GM23338 (cell line): ENCODE measurements around a stretch of chr19.

DNA sequence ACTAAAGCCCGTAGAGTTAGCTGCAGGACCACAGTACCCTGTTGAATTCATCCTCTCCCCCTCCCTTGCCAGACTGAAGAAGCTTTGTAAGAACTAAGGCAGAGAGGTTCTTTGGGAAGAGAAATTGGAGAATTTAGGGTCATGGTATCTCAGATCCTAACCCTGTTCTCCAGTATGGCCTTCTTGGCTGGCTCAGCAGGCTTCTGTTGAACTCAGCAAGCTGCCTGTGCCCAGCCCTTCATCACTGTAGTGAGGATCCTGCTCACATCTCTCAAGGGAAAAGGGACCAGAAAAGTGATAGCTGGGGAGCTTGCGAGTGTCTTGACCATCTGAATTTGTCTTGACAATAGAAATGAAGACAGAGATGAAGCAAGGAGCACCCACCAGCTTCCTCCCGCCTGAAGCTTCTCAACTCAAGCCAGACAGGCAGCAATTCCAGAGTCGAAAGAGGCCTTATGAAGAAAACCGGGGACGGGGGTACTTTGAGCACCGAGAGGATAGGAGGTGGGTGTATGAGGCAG is 7.6 kb downstream of the HNRNPUL1 start:
- PRO-cap: no peak
- RAMPAGE, long total RNA: no peak

- PRO-cap: no peak
- RAMPAGE, long total RNA: no peak
These were observed 2.7 kb upstream of the CCDC97 start for GRCh38 chr19:41307387-41307641.

DNA sequence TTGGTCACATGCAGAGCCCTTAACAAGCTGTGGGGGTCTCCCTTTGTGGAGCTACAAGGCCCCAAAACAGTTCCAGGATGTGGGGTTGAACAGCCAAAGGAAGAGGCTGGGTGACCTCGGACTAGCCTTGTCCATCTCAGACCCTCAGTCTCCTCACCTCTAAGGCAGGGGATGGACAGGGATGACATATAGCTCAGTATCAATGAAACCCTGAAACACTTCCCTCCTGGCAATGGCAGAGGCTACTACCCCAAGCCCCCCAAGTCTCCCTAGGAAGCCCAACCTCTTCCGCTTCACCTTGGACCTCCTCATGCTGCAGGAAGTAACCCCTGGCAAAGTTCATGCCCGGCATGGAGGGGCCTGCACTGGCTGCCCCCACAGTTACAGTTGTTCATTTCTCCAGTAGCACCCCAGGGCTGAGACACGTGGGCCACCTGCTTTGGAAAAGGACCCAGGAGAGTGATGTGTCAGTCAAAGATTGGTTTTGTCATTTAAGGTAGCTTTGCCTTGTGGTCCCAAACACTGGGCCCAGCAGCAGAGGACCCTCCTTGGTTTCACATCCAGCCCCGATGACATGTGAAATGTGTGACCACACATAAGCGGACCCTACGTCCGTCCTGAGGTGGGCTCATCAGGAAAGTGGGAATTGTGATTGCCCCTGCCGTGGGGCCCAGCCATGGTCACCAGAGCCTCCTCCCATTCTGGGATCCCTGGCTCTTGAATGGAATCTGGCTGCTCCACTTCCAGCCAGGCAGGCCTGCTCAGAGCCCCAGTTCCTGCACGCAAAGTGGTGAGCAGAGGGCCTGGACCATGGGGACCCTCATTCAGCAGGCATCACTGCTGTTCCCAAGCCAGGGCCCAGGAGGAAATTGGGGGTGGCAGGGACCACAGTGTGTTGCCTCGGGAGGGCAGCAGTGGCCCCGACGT is 10.8 kb downstream of the CCDC97 start:
- PRO-cap: no peak
- RAMPAGE, long total RNA: no peak

DNA sequence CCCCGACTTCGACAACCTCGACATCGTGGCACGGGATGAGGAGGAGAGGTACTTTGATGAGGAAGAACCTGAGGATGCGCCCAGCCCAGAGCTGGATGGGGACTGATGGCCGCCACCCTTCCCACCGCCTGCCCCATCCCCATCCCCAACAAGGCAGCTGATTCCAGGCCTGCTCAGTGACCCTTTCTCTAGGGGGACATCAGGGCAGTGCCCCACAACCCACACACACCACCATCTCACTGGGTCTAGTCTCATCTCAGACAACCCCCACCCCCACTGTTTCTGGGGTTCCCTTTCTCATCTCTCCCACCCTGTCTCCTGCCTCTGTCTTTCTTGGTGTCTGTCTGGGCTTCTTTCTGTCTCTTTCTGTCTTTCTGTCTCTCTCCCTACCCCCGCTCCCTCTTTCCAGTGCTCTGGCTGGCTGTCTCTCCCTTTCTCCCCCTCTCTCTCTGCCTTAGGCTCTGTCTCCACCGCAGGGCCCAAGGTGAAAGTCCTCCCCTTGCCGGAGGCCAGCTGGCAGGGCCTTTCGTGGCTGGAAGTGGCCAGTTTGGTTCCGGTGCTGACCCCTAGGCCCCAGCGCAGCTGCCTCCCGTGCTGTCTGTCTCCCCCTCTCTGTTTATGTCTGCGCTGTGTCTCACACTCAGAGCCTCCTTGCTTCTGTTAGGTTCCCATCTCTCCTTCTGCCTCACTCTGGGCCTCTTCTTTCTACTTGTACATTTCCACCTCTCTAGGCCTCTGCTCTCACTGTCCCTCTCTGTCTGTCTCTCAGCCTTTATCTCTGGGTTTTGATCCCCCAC is 12.8 kb downstream of the CCDC97 start:
- PRO-cap: no peak
- RAMPAGE, long total RNA: no peak

GRCh38 chr19:41362313-41362790 is 1.6 kb downstream of the B9D2 start:
- PRO-cap: no peak
- RAMPAGE, long total RNA: no peak

- PRO-cap: no peak
- RAMPAGE, long total RNA: no peak
These were observed 12.8 kb downstream of the B3GNT8 start for GRCh38 chr19:41414363-41414747.

GRCh38 chr19:41422779-41423211 is 4.4 kb downstream of the B3GNT8 start:
- PRO-cap: no peak
- RAMPAGE, long total RNA: no peak

- PRO-cap: bidirectional peak, plus-strand start at chr19:41522143, minus-strand start at chr19:41522097; unidirectional peak, minus-strand start at chr19:41522378
- RAMPAGE, long total RNA: no peak
These were observed 54.0 kb upstream of the CEACAM21 start for GRCh38 chr19:41521842-41522552.

- PRO-cap: no peak
- RAMPAGE, long total RNA: no peak
These were observed 20.9 kb upstream of the CEACAM21 start for GRCh38 chr19:41554869-41555619.

DNA sequence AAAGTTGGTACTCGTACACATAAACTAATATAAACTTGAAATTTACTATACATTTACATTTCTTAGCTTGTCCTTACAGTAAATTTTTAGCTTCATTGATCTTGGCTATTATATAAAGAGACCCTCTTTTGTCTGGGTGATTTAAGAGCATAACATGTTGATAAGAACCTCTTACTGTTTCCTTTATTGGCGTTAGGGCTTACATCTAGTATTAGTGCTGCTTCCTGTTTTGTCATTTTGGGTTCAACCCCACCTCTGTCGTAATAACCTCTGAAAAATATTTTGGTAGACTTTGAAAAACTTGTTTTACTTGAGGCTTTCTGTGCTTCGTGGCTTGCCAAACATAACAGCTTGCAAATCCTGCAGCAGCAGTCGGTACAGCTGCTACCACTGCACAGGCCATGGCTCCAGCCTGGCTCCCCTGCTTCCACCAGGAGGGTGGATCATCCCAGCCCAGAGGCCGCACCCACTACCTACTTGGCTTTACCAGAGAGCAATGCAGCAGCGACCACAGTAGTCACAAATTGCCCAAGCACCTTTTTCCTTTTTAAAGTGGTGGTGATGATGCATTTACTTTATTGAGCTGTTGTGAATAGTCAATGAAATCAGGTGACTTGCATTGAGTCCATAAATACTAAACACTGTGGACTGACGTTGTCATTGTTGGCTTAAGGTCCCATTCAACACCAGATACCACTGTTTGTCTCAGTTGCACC is 11.8 kb upstream of the CEACAM4 start:
- PRO-cap: no peak
- RAMPAGE, long total RNA: no peak

- PRO-cap: no peak
- RAMPAGE, long total RNA: no peak
These were observed 1.0 kb downstream of the CEACAM5 start for GRCh38 chr19:41709430-41709906.

- PRO-cap: no peak
- RAMPAGE, long total RNA: no peak
These were observed 3.5 kb downstream of the CEACAM5 start for GRCh38 chr19:41711673-41712495.

GRCh38 chr19:41748405-41749062 is 6.8 kb upstream of the CEACAM6 start:
- PRO-cap: no peak
- RAMPAGE, long total RNA: no peak

- PRO-cap: no peak
- RAMPAGE, long total RNA: no peak
These were observed 3.0 kb downstream of the CEACAM3 start for GRCh38 chr19:41799158-41799940.

- PRO-cap: no peak
- RAMPAGE, long total RNA: no peak
These were observed 21.0 kb downstream of the ERFL start for GRCh38 chr19:41907178-41907694.

DNA sequence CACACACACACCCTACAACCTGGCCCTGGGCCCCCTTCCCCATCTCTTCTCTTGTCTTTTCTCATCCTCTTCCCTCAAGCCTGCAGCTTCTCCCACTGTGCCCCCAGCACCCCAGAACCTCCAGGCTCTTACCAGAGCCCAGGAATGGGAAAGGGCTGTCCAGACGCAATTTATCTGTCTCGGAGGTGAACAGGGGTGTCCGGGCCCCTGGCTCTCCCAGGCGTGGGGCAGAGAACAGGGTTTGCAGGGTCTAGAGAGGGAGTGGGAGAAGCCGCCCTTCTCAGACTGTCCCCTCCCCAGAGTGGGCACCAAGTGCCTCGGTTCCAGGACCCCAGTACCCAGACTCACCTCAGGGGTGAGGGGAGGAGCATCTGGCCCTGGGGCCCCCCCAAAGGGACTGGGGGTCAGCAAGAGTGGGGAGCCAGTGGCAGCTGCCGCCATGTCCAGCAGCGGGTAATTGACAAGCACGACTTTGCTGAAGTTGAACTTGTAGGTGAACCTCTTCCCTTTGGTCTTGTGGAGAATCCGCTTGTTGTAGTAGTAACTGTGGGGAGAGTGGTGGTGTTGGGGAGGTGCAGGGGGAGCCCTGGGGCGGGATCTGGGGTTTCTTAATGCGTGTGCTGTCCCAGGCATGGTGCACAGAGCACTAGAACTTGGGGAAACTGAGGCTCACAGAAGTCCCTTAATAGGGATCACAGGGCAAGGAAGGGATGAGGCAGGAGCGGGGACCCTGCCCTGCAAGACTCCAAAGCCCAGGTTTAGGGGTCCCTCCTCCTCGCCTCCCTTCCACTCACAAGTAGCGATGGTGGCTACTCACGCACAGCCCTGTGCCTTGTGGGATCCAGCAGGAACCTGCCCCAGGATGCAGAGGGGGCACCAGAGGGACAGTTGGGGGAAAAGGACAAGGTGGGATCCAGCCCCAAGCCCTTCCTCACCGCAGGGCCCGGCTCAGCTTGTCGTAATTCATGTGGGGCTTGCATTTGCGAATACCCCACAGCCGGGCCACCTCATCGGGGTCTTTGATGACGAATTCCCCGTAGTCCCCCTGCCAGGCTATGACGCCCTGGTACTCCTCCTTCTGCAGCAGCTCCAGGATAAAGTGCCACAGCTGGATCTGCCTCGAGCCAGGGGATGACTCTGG is 19.0 kb downstream of the ERFL start:
- PRO-cap: no peak
- RAMPAGE, long total RNA: no peak

DNA sequence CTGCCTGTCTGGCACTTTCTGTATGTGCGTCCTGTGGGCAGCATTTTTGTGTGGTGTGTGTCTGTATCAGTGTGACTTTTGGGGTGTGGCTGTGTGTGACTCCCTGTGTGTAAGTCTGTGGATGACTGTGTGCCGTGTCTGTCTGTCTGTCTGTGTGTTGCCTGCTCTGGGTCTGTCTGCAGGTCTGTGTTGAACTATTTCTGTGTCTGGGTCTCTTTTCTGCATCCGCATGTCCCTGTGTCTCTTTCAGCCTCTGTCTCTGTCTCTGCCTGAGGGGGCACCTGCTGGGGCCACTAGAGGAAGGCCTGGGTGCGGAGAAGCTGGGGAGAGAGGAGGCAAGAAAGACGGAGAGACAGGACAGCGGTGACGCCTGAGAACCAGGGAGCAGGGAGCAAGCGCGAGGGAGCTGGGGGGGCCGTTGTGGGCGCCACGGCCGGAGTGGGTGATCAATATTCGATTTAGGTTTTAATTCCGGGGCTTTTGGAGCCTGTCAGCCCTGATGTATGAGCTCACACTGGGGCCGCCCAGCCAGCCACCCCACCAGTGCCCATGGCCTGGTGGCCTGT is 8.5 kb upstream of the ERFL start:
- PRO-cap: no peak
- RAMPAGE, long total RNA: no peak

GRCh38 chr19:41967176-41967473 is 8.0 kb upstream of the RABAC1 start:
- PRO-cap: no peak
- RAMPAGE, long total RNA: no peak

GRCh38 chr19:42179434-42179633 is 38.1 kb downstream of the DEDD2 start:
- PRO-cap: no peak
- RAMPAGE, long total RNA: no peak

DNA sequence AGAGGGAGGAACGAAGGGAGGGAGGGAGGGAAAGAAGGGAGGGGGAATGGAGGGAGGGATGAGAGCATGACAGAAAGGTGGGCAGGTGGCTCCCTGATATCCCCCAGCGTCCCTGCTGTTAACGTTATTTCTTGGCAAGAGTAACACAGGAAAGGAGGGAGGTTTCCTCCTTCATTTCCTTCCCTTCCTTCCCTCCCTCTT is 22.5 kb downstream of the DEDD2 start:
- PRO-cap: no peak
- RAMPAGE, long total RNA: no peak